Measurements from ENCODE around the genes JADE3, CDK16, PORCN and TBC1D25.

- RRBS: no CpG with 5 or more reads among the region's 4 CpGs
These were observed 170.7 kb upstream of the PPP1R2C start for GRCh38 chrX:42948613-42949039.

DNA sequence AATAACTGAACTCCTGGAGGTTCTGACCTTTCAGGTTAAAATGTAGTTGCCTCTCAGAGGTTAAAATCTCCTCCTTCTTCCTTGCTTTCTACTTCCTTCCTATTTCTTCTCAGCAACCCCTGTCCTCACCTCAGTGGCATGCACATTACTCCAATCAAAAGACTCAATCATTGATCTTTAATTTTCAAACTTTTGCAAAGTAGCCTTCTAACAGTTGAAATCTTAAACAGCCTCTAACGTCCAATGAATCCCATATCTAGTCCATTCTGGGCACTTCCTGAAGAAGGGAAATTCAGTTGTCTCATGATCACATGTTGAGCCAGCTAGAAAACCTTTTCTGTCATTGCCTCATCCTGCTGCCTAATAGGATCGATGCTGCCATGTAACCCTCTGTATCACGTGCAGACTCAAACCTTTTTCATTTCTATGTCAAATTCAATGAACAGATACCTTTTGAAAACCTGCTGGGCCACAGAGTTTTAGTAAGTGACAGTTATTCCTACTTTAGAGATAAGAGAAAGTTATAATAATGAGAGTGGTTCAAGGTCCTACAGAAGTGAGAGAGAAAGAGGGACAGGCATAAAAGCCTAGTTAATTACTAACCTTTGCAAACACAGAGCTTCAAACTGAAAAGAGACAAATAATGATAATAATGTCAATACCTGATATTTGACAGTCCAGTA, 45.9 kb downstream of the MAOA start:
- RRBS: no CpG with 5 or more reads among the region's 3 CpGs

DNA sequence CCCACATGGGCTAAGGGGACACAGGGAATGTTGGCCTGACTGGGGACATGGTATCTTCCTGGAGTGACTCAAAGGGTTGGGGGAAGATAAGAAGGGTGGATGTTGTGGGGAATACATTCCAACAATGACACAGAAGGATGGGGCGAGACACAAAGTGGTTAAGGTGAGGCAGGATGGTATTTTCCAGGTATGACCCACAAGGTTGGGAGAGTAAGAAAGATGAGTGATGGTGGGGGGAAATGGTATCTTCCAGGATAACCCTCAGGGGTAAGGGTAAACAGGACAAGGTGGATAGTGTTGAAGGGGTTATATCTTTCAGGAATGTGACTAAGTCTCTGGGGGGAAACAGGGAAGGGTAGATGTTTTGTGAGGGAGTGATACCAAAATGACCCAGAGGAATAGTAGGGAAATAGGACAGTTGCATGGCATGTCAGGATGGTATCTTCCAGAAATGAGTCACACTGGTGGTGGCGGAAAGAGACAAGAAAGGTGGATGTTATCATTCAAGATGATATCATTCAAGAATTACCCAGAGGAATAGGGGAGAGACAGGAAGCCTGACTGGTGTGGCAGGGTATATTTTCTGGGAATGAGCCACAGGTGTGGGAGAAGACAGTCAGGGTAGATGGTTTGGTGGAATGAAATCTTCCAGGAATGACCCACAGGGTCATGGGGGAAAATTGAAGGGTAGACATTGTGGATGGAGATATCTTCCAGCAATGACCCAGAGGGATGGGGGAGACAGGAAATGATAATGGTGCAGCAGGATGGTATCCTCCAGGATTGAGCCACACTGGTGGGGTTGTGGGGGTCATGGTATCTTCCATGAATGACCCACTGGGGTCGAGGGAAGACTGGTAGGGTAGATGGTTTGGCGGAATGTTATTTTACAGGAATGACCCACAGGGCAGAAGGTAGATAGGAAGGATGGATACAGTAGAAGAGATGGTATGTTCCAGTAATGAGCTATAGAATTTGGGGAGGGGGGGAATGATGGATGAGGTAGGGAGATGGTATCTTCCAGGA, 61.1 kb downstream of the MAOA start:
- RRBS: no CpG with 5 or more reads among the region's 4 CpGs

DNA sequence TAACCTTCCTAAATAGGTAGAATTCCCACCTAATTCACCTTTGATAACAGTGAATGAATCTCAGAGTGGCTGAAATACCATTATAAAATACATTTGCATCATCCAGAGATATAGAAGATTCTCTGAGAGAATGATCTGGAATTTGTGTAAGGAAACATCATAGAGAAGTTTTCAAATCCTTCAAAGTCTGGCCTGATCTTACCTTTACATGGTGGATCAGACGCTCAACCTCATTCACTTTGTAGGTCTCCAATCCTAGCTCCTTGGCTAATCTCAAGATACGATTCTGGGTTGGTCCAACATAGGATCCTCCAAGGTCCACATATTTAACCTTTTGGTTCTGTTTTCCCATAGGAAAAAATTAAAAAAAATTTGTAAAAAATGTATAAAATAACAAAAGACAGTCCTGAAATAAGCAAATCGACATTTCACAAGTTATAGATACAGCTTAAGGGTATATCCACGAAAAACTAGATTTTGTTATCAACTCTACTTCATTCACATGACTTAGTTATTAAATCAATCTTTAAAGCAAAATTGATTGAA, 43.5 kb downstream of the MAOB start:
- RRBS: no CpG with 5 or more reads among the region's 4 CpGs

GRCh38 chrX:45068531-45068952, 132.1 kb downstream of the DIPK2B start:
- RRBS: no CpG with 5 or more reads among the region's 4 CpGs

GRCh38 chrX:45801511-45801956, 600.9 kb upstream of the DIPK2B start:
- RRBS: no CpG with 5 or more reads among the region's 6 CpGs

DNA sequence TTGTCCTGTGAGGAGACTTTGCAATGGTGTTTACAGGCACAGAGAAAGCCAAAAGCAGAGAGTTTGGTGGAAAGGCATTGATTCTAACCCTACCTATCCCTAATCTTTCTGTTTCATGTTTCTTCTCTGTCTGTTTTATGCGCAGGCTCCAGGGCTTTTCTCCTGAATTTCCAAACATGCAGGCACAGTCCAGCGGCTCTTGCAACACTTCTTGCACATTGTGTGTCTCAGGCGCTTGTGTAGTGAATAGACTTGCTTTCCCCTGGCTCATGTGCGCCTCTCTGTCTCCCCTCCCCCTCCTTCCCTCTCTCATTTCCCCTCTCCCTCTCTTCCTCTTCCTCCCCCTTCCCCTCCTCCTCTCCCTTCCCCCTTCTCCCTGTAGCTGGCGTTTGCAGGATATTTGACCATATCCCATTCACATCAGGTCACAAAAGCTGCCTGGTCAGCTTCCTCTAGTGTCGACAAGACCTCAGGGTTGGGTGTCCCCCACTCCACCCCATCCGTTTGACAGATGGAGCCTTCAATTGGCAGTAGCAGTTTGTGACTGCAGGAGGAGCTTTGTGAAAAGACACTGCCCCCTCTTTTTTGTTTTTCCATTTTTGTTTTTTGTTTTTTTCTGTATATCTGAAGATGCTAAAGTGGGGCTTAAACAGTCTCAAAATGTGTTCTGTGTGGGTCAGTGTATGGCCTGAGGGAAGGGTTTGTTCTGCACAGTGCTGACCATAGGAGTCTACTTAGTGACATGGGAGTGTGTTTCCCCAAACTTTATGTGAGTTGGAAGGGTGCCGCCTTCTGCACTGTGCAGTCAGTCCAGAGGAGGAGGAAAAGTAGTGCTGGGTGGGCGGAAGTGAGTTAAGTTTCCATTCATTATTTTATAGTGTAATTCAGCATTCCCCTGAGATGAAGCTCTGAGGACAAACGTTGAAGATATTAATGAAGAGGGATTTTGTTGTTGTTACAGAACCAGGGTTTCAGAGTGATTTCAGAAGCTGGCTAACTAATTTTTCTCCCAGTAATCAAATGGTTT, 2.6 kb downstream of the CHST7 start:
- RRBS: no CpG with 5 or more reads among the region's 10 CpGs

- RRBS: no CpG with 5 or more reads among the region's 5 CpGs
These were observed 14.8 kb downstream of the CHST7 start for GRCh38 chrX:46588219-46588825.

GRCh38 chrX:46911977-46912987, at the start of gene JADE3:
TSS of gene JADE3 (plus strand) at chrX:46912421.
- RRBS: under 1% methylated on average over 17 of the region's 123 CpGs

- RRBS: no CpG with 5 or more reads among the region's 1 CpG
These were observed 53.1 kb downstream of the JADE3 start for GRCh38 chrX:46965246-46965833.

- RRBS: 95% methylated on average over 1 of the region's 8 CpGs
These were observed 2.5 kb downstream of the RGN start for GRCh38 chrX:47080618-47081210.

- RRBS: no CpG with 5 or more reads among the region's 70 CpGs
These were observed at the start of gene CDK16 for GRCh38 chrX:47218002-47218846. TSS of gene CDK16 (plus strand) at chrX:47218681.

DNA sequence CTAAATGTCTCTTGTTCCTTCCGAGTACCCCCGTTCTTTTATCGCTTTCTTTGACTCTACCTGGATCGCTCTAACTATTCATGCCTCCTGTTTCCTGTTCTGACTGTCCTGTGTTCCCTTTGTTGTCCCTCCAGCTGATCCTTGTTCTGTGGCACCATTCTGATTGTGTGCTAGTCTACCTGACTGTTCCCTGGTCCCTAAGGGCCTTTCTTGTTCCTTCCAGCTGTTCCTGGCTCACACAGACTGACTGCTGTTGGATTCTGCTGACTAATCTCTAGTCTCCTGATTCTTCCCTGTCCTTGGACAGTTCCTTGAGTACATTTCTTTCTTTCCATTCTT, 20.6 kb downstream of the ZNF41 start:
- RRBS: no CpG with 5 or more reads among the region's 4 CpGs

GRCh38 chrX:47862644-47863105, 26.0 kb downstream of the ZNF81 start:
- RRBS: no CpG with 5 or more reads among the region's 2 CpGs

DNA sequence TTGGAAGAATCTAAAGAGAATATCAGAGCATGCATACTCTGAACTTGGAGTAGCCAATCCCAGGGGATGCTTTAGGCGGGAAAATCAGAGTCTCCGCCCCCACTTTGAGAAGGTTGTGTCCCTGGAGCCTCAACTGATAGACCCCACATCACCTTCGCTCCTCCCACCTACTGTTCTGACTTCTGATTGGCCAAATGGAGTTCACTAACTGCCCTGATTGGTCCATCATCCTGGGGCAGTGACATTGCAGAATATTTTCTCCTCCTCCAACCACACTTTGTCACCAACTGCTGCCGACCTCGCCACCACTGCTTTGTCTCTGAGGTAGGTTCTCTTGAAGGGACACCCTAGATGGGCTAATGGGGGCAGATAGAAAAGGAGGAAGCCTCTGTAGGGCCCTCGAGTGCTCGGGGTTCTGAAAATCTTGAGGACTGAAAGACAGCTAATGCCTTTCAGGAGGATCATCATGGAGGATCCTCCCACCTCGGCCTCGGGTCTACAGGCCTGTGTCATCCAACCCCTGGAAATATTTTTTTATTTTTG, 22.6 kb upstream of the SPACA5B start:
- RRBS: no CpG with 5 or more reads among the region's 9 CpGs

DNA sequence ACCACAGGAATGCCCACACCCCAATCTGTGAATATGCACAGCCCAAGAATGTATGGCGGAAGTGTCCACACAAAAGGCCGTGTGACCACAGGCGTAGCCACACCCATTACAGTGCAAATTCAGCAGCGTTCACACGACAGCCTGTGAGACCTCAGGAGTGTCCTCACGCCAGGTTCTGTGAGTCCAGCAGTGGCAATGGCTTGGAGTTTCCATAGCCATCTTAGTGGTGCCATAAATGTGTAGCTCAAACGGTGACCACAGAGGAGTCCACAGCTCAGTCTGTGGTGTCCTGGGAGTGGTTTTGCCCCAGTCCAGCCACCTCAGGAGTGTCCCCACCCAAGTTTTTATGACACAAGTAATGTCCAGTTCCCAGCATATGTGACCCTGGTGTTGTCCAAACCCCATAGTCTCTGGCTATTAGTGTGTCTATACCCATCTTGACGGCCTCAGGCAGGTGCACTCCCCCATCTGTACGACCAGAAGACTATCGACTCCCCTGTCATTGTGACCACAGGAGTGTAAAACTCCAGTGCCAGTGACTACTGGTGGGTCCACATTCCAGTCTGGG, 11.7 kb downstream of the FTSJ1 start:
- RRBS: no CpG with 5 or more reads among the region's 10 CpGs

- RRBS: 2% methylated on average over 33 of the region's 50 CpGs
These were observed at the start of gene PORCN for GRCh38 chrX:48508750-48509258. TSS of gene PORCN (plus strand) at chrX:48508992.

DNA sequence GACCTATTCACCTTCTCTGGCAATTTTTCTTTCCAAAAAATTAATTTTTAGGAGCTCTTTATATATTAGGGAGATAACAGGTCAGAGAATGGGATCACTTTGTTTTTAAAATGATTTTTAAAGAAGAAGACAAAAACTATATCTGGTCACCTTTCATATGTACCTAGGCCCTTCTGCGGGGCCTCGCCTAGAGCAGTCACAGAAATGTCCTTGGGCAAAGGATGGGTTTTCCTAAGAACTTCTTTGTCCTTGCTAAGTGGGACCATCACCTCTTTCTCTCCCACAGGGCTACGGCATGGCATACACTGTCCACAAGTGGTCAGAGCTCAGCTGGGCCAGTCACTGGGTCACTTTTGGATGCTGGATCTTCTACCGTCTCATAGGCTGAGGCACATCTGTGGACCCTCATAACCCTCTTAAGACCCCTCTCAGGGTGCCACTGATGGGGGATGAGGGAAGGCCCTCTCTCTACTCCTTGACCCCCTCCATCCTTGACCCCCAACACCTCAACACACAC, 1.5 kb upstream of the EBP start:
- RRBS: no CpG with 5 or more reads among the region's 4 CpGs

GRCh38 chrX:48539218-48540187, at the start of gene TBC1D25:
TSS of gene TBC1D25 (plus strand) at chrX:48539714.
- RRBS: under 1% methylated on average over 14 of the region's 72 CpGs